Parotid gland (tissue), 1 donor: ENCODE measurements around the genes PLK4, PGRMC2, JADE1 and C4orf33.

- PRO-cap = no peak
Observed at GRCh38 chr4:124670970-124671718, 41.4 kb downstream of the ANKRD50 start.

- PRO-cap = bidirectional peak, plus-strand start at chr4:124713082, minus-strand start at chr4:124712702
Observed at GRCh38 chr4:124712800-124713169, 253 bp upstream of the ANKRD50 start.

- PRO-cap = no peak
Observed at GRCh38 chr4:125315518-125315900, 754 bp downstream of the FAT4 start.

DNA sequence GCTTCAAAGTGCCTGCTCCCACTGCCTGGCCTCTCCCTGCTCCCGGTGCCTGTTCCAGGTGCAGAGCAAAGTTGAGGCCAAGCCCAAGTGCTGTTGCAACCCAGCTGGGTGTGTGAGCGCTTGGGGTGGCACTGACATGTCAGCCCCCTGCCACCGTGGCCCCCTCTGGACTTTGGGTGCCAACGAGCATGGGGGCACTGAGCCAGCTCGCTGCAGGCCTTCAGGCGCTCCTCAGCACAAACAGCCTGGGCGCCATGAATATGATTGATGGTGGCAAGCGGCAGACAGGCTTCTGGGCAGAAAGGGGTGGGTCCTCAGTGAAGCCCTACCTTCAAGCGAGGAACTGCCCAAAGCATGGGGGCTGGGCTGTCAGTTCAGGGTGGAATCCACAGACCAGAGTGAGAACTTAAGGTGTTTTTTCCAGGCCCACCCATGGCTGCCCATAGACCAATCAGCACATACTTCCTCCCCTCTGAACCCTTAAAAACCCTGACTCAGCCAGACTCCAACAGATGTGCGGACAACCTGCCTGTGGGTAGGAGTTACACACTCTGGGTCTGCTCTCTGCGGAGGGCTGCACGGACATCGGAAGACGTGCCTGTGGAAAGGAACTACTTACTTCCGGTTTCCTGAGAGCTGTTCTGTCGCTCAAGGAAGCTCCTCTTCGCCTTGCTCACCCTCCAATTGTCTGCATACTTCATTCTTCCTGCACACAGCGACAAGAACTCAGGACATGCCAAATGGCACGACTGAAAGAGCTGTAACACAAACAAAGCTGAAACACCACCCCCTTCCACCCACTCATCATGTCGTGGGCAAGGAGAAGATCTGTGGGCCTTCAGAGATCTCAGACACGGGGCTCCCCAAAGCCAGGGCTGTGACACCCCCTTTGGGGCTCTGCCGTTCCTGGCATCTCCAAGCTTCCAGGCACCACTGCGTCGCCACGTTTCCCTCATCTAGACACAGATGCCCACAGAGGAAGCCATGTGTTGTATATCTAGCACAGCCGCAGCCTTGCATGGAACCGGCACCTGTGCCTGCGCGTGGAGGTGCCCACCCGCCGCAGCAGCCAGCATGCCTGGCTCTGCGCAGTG is 676.9 kb upstream of the INTU start:
- PRO-cap = no peak

GRCh38 chr4:127880372-127881847 is at the start of gene PLK4:
Gene PLK4, plus strand, starts transcription at chr4:127880893.
- PRO-cap = bidirectional peak, plus-strand start at chr4:127880934, minus-strand start at chr4:127880777

DNA sequence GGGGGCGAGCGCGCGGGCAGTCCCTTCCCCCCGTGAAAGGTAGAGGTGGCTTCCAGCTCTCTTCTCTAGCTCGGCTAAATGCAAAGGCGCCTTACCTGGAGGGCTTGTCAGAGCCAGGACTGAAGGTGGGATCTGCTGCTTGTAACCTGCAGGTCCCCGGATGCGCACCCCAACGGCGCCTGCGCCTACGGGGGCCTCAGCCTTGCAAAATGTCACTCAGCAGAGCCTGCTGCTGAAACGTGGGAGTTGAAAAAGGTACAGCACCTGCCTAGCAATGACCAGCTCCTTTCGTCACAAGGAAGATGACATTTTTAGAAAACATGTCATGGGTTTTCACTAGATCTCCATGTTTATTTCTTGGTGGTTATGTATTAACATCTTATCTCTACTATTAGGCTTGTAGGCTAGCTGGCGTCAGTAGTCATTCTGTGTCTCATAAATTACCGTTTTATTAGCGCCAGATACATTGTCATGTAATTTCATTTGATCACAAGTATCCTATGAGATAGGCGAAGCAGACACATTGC is 659 bp downstream of the ABHD18 start:
- PRO-cap = no peak

- PRO-cap = unidirectional peak, minus-strand start at chr4:128287647; bidirectional peak, plus-strand start at chr4:128288080, minus-strand start at chr4:128287791
Observed at GRCh38 chr4:128286909-128287879, at the start of gene PGRMC2. Gene PGRMC2, minus strand, starts transcription at chr4:128287813.

DNA sequence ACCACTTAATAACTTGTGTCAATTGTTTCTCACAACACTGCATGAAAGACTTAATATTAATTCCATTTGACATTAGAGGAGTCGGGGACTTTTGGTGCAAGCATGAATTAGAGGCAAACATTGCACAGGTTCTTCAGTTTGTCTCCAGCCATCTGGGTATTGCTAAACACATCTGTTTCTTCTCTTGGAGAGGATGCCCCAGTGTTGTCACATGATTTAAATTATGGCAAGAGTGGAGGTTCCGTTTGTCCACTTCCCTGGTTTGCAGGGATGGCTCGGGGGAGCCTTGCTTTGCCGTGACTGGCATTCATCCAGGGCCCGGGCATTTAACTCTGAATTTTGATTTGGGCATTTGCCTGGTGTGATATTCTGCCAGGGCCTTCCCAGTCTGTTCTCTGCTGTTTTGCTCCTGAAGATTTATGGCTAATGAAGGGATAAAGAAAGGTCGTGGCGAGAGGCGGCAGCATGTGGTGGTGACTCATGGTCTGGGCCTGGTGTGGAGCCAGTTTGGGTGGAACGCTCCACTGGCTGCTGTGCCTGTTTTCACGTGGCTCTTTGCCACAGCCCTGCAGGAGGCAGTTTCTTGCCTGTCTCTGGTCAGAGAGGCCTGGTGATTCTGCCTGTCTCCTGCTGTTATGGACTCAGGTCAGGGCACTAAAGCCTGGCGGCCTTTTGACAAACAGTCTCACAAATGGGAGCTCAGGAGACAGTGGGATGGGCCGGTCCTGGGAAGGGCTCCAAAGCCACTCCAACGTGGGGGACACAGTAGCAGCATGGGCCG is 99.3 kb upstream of the PGRMC2 start:
- PRO-cap = no peak

GRCh38 chr4:128424391-128424721 is 136.7 kb upstream of the PGRMC2 start:
- PRO-cap = no peak

- PRO-cap = no peak
Observed at GRCh38 chr4:128468448-128468999, 180.9 kb upstream of the PGRMC2 start.

GRCh38 chr4:128483742-128484321 is 196.2 kb upstream of the PGRMC2 start:
- PRO-cap = no peak

GRCh38 chr4:128809299-128810425 is at the start of gene JADE1:
Gene JADE1, plus strand, starts transcription at chr4:128809700.
- PRO-cap = bidirectional peak, plus-strand start at chr4:128809714, minus-strand start at chr4:128809612; bidirectional peak, plus-strand start at chr4:128809954, minus-strand start at chr4:128809870

DNA sequence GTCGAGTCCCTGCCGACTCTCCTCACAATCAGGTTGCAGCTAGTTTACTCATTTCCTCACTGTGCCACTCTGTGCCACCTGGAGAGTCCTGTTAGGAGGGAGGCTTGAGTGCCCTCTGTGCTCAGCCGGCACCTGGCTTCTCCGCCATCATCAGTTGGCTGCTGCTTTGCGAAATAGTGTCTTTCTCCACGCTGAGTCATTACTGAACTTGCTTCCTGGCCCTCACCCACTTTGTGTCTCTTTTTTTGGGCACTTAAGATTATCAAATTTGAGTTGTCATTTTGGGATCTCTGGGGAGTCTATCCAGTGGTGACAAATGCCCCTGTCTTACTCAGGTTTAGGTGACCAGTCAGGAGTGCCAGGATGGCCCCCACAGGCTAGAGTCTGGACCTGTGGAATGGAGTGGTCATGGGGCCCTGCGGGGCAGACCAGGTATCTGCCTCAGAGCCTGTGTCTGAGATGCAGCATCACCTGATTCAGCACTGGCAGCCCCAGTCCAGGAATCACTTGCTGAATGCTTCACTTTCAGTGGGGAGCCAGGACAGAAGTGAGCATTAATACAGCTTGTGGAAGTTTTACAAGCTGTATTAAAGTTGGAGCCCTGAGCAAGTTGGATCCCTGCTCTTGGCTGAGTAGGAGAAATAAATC is 37.7 kb downstream of the JADE1 start:
- PRO-cap = no peak

DNA sequence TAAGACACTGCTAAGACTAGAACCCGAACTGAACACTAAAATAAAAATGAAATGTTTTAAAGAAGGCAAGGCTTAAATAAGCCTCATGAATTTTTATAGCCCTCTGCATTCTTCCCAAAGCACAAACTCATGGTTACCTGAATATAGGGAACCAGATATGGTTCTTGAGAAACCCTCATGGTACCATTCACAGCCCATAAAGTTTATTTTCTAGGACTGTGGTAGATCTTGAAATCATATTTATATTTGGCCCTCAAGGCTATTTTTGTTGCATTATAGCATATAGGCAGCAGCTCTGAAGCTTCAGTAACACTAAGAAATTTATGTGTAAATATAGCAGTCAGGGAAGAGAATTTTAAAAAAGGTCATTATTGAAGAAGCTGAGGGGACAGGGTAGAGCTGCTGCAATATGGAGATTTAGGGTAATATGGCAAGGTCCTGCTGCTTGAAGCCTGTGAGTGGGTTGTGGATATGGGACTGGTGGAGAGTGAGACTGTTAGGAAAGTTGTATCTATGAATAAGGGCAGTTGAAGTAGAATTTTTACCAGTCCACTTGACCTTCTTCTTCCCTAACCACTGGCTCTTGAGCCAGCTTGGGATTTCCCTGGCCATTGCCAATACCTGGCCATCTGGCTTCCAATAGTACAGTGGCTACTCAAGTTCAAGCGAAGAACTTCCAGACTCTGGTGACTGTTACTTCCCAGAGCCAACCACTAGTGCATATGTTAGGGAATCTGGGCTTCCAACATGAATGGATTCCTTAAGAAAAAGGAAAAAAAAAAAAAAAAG is 63.2 kb downstream of the JADE1 start:
- PRO-cap = no peak

GRCh38 chr4:129095884-129096877 is at the start of gene C4orf33:
Gene C4orf33, plus strand, starts transcription at chr4:129096152.
- PRO-cap = bidirectional peak, plus-strand start at chr4:129096179, minus-strand start at chr4:129096067; unidirectional peak, minus-strand start at chr4:129096363

DNA sequence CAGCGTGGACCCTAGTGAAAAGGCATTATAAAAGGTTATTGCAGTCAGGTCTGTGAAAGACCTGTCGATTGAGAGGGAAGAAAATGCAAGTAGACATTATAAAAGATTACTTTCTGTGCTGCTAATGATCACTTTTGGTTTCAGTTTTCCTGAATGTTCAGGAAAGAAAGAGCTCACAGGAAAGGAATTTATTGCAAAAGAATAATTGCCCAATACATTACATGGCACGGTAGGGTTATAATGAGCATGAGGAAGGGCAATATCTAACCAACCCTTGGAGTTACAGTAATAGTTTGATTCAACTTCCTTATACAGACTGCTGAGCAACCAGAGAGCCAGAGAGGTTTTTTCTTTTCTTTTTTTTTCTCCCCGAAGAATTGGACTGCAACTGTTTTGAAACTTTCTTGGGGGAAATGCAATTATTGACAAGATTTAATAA is 246.9 kb downstream of the C4orf33 start:
- PRO-cap = no peak

DNA sequence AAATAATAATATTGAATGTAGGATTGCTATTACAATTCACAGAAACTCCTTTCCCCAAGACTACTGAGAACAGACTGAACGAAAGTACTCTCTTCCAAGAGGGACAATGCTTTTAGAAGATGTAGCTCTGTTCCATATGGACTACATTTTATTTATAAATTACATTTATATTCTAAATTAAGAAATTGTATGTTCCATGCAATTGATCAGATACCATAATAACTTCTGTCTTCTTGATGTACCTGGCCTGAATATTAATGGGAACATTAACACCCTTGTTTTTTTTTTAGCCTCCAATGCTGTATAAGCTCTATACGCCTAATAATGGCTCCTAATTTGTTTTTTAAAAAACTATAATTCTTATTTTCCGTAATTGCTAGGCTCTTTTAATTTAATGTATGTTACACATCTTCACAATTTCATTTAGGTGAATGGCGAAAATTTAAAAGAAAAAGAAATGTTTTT is 266.1 kb downstream of the C4orf33 start:
- PRO-cap = no peak

- PRO-cap = no peak
Observed at GRCh38 chr4:132344801-132345210, 804.3 kb upstream of the PCDH10 start.

- PRO-cap = no peak
Observed at GRCh38 chr4:133153183-133153629, 4.1 kb downstream of the PCDH10 start.

- PRO-cap = no peak
Observed at GRCh38 chr4:135995908-135996220, 1536.4 kb downstream of the PCDH18 start.